Kidney epithelial cell (primary cell): ENCODE results near the gene NR3C1.

DNA sequence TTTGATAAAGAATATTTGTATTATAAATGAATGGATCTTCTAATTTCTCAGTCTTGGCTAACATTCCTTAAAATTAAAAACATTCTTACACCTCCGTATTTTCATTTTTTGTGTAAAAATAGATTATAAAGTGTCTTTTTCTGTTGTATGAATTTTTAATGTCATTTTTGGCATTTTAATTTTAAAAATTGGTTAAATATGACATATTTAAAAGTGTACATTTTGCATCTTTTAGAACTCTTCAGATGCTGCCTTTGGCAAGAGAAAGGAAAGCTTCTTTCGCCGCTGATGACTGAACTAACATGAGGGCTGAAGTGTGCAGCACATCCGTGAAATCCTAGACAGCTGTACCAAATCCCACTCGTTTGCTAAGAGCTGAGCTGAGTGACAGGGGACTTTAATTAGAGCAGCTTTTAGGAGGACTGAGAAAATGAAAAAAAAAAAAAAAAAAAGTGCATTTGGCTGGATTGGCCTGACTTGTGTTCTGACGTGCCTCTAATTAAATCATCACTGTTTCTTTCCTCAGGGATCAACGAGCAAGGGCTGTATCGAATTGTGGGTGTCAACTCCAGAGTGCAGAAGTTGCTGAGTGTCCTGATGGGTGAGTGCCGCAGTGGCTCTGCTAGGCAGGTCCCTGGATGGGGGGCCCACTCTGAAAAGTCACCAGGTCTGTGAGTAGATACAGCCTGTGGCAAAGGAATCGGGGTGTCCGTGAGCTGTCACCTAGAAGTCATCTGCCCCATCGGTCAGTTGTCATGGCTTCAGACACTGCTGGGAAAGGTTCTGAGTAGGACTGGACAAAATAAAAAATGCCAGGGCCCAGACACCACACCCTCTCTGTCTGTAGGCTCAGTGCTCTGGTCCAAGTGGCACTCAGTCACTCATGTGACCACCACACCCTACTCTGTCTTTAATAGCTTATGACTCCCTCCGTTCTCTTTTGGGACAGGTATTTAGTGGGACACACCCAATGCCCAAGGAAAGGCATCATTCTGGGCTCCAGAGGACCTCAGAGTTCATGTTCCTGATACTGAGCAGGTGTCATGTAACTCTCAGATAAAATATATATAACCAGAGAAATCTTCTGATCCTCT is 271.5 kb downstream of the ARHGAP26 start:
- RAMPAGE, long total RNA = no peak
- RRBS = no CpG with 5 or more reads among the region's 13 CpGs

DNA sequence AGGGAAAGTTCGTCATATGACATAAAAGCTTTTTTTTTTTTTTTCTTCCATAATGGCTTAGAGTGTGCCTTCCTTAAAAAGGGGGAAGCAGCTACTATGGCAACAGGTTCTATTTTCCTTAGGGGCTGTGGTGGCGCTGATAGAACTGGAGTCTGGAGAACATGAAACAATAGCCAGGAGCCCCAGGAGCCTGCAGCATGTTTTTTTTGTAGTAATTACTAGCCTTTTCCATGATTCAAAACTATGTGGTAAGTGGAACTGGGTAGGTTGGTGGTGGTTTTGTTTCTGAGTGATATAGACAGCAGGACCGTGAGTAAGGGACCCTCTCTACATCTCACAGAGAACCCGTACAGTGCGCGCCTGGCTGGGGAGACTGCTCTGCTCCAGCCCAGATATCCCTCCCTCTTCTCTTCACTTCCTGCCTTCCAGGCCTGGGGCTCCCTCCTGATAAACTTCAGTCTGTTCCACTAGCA is 301.6 kb downstream of the NR3C1 start:
- RAMPAGE, long total RNA = no peak
- RRBS = no CpG with 5 or more reads among the region's 6 CpGs

GRCh38 chr5:143133660-143134216 is 269.7 kb downstream of the NR3C1 start:
- RAMPAGE, long total RNA = no peak
- RRBS = no CpG with 5 or more reads among the region's 14 CpGs

- RAMPAGE, long total RNA = no peak
Observed at GRCh38 chr5:143355779-143356215, 47.7 kb downstream of the NR3C1 start.

GRCh38 chr5:143388956-143389572 is 14.4 kb downstream of the NR3C1 start:
- RAMPAGE, long total RNA = no peak
- RRBS = no CpG with 5 or more reads among the region's 2 CpGs

DNA sequence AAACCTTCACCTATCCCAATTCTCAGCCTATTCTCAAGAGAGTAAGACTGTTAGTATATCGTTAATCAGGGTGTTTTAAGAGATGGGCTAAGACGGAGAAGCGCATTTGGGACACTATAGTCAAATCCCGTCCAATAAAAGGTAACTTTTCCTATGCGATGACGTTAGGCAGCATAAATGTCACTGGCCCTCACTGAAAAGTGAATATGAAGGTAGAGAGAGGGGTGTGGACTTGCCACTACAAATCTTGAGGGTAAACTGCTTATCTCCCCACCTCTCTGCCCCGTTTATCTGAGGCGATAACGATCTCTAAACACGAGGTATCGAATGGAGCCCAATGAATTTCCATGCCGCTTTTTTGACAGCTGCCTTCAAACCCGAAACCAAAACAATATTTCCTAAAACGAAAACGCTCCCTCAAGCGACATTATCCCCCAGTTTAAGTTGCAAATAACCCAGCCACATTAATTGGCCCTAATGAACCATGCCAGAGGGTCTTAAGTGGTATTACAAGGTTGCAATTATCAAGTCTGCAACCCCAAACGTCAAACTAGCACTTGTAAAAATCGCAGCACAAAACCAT is 1.5 kb downstream of the NR3C1 start:
- RAMPAGE, long total RNA = no peak
- RRBS = no CpG with 5 or more reads among the region's 18 CpGs

DNA sequence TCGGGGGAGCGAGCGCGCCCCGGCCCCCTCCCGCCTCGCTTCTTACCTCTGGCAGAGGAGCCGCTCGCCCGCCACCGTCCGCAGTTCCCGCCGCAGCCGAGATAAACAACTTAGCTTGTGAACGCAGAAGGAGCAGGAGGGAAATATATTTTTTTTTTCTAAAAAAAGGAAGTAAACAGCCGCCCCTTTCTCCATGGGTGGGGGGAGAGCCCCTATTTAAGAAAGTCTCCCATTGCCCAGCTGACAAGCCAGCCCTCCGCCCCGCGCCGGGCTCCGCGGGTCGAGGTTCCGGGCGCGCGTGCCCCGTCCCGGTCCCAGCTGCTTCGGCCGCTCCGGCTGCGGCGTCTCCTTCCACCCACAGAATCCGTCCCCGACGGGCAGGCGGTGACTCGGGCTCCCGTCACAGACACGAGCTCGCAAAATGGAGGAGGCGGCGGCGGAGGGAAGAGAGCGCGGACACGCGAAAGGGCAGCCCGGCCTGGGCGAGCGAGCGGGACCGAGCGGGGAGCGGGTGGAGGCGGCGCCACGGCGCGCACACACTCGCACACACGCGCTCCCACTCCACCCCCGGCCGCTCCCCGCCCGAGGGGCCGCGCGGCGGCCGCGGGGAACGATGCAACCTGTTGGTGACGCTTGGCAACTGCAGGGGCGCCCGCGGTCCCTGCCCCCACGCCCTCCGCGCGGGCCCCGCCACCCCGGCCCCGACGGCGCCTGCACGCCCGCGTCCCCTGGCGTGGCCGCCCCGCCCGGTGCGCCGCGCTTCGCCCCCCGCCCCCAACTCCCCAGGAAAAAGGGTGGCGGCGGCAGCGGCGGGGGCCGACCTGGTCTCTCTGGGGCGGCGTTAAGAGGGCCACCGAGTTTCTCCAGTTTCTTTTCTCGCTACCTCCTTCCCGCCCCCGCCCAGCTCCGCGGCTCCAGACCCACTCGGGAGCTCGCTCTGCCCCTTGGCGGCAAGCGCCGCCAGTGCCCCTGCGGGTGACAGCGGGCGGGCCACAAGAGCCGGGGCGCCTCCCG is at the start of gene NR3C1:
TSS of gene NR3C1 (minus strand) at position 522 of the 1,014 bp plus-strand sequence.
- RAMPAGE, long total RNA = no peak
- RRBS = 2% methylated on average over 30 of the region's 125 CpGs

- RAMPAGE, long total RNA = no peak
- RRBS = no CpG with 5 or more reads among the region's 9 CpGs
Observed at GRCh38 chr5:143432648-143433558, 29.4 kb upstream of the NR3C1 start.

- RAMPAGE, long total RNA = no peak
- RRBS = no CpG with 5 or more reads among the region's 5 CpGs
Observed at GRCh38 chr5:143595156-143595878, 191.8 kb upstream of the NR3C1 start.

- RAMPAGE, long total RNA = no peak
- RRBS = no CpG with 5 or more reads among the region's 4 CpGs
Observed at GRCh38 chr5:143605089-143605737, 201.7 kb upstream of the NR3C1 start.

DNA sequence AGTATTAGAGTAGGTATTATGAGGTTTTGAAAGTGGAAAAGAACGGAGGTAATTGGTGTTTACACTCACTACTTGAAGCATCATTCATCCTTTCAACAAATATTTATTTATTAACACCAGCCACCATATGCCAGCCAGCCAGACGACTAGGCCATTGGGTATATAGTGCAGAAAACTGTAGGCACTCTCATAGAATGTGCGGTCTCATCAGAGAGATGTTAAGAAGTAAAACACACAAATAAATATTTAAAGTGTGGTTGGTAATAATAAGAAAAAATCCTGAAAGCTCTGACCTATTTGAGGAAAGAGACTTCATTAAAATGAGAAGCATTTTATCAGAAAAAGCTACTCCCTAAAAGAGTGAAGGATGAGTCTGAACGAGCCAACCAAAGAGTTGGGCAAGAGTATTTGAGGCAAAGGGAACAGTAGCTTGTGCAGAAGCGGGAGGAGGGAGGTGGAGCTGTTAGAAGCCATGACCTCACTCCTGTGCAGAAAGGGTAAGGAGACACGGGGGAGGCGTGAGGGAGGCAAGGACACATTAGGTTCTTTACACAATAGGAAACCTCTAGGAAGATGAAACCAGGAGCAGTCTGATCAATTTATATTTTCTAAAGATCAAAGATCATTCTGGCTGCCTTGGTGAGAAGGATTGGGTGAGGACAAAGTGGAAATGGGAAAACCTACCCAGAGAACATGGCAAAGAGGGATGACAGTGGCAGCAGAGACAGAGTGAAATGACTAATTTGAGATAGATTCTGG is 29.4 kb downstream of the SH3RF2 start:
- RAMPAGE, long total RNA = no peak
- RRBS = no CpG with 5 or more reads among the region's 7 CpGs

DNA sequence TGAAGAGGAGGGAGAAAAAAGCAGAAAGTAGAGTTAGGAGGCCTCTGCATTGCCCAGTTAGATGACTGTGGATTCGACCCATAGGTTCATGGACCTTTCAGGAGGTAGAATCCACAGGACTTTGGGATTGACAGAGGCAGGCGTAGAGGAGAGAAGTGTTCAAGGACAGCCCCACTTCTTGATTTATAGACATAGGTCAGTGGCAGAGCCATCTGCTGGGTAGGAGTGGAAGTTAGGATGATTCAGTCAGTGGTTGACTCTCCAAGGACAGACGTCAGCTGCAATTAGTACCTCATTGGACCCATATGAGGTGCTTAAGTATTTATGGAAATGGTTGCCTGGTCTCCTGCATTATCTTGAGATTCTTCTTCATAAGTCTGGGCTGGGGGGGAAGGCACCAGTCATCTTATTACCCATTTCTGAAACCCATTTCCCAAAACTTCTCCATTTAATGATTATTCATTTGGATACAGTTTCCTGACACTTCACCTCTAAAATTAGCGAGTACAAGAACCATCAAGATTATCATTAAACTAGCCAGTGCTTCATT is 70.9 kb downstream of the SH3RF2 start:
- RAMPAGE, long total RNA = no peak
- RRBS = no CpG with 5 or more reads among the region's 4 CpGs

GRCh38 chr5:146042466-146043440 is 62.6 kb downstream of the PLAC8L1 start:
- RAMPAGE, long total RNA = no peak
- RRBS = no CpG with 5 or more reads among the region's 8 CpGs

GRCh38 chr5:146047222-146047957 is 58.0 kb downstream of the PLAC8L1 start:
- RAMPAGE, long total RNA = no peak
- RRBS = no CpG with 5 or more reads among the region's 6 CpGs

DNA sequence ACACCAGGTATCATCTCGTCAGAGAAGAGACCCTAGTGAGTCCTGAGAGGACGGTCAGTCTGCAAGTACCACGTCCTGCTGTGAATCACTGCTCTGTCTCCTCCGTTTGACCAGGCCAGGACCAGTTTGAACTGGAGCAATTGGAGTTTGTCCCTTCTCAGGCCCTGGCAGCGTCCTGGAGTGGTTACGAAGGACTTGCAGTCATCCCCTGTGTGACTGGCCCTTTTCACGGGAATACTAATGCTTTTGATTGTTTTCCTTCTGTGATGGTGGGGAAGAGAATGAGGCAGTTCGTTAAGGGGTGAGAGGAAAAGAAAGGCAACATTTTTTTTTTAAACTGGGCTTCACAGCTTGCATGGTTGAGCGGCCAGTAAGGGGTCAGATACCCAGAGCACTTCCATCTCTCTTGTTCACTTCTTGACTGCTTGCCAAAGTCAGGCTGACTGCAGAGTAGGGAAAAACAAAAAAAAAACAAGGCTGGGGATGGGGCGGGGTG is 153.5 kb upstream of the STK32A start:
- RAMPAGE, long total RNA = no peak
- RRBS = no CpG with 5 or more reads among the region's 10 CpGs

DNA sequence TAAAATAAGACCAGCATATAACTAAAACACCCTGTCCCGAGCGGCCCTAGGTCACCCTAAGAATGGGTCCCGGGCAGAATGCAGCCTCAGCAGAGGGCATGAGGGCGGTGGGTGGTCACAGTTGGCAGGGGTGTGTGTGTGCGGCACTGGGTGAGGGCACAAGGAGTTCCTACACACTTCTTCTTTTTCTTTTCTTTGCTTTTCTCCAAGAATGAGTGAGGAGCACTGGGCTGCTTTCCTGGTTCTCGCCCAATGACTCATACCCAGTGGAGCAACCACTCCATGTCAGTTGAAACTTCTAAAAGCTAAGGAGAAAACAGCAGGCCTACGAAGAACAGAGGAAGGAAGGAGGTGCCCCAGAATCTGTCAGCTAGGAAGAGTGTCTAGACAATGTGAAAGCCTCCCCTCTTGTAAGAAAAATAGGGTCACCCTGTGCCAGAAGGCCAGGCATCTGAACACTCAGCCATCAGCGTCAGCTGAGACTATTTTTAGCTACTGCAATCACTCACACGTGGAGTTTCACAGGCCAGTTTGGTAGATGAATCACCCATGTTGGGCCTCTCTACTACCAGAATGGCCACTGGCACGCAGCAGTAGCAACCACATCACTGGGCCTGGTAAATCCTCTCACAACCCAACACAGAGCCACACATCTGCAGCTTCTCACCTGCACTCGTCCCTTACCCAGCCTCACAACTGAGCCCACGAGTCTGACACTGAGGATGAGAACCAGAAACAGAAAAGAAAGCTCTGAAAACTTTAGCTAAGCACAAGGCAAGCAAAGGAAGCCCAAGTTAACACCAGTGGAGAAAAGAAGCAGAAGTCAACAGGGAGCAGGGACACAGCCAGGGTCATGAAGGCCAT is 105.7 kb downstream of the DPYSL3 start:
- RAMPAGE, long total RNA = no peak
- RRBS = no CpG with 5 or more reads among the region's 12 CpGs

DNA sequence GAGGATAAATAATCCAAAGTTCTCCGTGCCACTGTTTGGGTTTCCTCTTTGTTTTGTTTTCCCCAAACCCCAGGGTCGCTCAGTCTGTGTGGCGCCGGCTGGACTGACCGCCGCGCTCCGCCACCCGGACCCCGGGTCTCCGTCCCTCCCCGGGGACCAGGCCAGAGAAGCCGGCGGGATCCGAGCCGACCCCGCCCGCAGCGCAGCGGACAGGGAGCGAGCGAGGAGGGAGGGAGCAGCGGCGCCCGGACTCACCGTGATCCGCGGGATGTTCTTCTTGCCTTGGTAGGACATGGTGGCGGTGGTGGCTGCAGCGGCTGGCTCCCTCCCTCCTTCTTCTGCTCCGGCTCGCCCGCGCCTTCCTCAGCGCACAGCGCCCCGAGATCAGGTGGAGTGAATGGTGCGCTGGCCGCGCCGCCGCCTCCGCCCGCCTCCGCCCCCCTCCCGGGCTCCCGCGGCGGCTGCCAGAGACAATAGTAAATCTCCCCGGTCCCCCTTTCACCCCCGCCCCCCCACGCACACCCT is 56.5 kb downstream of the DPYSL3 start:
- RAMPAGE, long total RNA = start-site peak on the minus strand centred at position 409 of the sequence, 92 bp wide, 48 and 151 reads in 2 replicates
- RRBS = 1% methylated on average over 19 of the region's 52 CpGs

- RAMPAGE, long total RNA = no peak
- RRBS = no CpG with 5 or more reads among the region's 9 CpGs
Observed at GRCh38 chr5:147479763-147480543, 29.9 kb downstream of the DPYSL3 start.

DNA sequence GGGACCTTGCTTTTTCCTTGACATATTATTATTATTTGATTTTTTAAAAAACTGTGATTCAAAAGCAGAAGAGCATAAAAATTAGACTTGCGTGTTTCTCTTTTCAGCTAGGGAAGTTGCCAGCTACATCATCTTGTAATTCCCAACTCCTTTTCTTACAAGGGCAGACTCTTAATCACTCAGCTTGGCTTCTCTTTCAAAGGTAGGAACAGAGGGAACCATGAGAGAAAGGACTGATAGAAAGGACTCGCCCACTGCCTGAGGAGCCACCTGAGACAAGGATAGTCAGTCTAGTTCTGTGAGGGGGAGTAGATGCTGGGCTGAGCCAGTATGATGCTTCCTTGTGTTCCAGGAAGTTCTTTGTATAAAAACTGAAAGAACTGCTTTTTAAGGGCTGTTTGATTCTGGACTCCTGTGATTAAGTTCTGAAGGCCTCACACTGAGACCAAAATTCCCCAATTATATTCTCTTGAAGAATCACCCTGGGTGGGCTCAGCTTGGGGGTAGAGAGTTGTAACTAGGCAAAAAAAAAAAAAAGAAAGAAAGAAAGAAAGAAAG is 51.1 kb upstream of the DPYSL3 start:
- RAMPAGE, long total RNA = no peak
- RRBS = no CpG with 5 or more reads among the region's 2 CpGs

DNA sequence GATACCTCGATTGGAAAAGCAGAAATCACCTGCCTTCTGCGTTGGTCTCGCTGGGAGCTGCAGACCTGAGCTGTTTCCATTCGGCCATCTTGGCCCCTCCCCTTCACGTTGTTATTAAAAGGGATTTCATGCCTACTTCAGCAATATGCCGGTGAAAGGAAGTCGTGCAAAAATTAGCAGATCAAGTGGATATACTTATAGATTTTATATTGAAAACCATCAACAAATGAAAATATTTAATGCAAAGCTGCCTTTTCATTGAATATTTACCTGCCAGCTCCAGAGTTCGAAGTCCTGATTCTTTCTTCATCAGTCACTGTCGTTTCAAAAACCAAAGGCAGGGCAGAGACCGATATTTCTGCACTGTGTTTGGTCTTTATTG is 123.1 kb downstream of the JAKMIP2 start:
- RAMPAGE, long total RNA = no peak
- RRBS = no CpG with 5 or more reads among the region's 10 CpGs